Metanephros (tissue), 2 donors: ENCODE measurements around a stretch of chr18.

GRCh38 chr18:28168730-28168929, 8.3 kb downstream of the CDH2 start:
- RAMPAGE, long total RNA = no peak

DNA sequence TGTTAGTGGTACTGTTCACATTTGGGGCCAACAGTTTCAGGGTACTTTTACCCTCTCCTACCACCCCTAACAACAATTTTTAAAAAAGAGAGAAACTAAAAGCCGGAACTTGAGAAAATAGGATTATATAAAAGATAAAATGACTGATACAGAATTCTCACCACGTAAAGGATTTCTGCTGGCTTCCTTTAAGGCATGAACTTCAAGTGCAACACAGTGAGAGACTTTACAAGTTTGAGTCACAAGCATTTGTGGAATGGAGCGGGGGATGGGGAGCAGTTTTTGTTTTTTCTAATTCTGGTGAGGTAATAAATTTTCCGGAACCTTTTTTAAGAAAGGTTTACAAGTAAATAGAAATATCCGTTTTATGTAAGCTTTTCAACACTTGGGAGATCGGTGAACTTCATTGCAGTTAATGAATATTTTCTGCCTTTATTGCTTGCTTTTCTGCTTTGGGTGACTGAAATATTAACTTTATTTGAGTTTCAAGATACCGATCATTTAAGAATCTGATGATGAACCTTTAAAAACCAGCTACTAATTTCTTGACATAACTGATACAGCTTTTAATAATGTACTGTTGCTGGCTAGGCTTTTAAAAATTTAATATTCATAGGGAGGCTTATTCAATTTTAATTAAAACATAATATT, 1.9 kb upstream of the CDH2 start:
- RAMPAGE, long total RNA = no peak

DNA sequence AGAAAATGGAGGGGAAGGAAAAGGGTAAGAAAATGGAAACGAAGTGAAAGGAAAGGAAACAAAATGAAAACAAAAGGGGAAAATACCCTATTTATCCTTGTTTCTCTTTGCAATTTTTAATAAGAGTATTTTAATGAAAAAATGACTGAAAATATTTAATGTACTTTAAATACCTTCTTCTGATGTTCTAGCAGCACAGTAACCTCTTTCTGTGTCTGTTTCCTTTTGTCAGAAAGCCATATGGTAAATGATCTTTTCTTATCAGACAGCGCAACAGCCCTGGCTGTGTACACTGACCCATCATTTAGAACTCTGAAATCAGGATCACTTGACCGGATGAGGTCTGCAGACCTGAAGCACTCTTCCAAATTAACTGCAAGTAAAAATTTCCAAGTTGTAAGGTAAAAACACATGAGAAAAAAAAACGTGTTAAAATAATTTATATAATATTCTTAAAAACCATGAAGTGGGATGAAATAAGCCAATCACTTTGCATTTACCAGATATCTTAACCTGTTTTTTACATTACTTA, 11.7 kb downstream of the DSC3 start:
- RAMPAGE, long total RNA = no peak

DNA sequence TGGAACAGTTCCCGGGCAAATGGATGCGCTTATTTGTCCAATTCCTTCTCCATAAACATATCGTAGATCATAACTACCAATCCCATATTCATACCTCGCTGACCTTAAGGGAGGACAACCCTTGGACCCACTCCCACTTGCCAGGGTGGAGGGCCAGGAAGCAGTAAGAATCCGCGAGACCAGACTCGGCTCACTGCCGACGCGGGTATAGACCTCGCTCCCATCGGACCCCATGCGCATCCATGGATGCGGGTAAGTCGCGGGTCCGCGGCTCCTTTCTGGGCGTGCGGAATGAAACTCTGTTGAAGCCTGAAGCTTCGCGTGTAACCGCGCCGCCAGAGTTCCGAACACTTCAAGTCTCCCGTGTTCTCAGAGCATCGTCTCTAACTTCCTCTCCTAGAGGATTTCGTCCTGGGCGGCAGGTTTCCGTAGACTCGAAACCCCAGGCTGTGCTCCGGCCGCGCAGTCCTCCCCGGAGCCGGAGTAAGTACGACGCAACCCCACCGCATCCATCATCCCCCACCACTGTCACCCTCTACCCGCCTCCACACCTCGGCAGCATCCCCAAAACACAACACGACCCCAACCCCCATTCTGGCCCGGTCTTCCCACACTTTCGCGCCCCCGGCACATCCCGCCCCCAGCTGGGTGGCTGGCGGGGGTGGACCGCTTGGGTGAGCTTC, 1.0 kb downstream of the DSC3 start:
- RAMPAGE, long total RNA = no peak

- RAMPAGE, long total RNA = no peak
Observed at GRCh38 chr18:31079845-31080438, 22.3 kb downstream of the DSC2 start.

- RAMPAGE, long total RNA = no peak
Observed at GRCh38 chr18:31232940-31233647, 70.4 kb upstream of the DSC1 start.

DNA sequence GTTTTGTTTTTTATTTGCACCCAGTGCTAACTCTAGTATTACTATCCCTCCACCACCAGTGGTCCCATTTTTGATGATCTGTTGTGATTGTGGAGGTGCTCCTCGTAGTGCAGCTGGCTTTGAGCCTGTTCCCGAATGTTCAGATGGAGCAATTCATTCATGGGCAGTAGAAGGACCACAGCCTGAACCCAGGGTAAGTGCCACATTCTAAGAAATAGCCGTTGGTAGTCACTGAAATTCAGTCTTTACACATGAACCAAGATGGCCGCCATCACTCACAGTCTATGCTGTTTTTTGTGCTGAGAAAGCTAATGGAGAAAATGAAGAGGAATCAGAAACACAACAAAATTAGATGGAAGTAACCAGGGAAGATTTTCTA, 25.4 kb downstream of the DSG1 start:
- RAMPAGE, long total RNA = no peak

DNA sequence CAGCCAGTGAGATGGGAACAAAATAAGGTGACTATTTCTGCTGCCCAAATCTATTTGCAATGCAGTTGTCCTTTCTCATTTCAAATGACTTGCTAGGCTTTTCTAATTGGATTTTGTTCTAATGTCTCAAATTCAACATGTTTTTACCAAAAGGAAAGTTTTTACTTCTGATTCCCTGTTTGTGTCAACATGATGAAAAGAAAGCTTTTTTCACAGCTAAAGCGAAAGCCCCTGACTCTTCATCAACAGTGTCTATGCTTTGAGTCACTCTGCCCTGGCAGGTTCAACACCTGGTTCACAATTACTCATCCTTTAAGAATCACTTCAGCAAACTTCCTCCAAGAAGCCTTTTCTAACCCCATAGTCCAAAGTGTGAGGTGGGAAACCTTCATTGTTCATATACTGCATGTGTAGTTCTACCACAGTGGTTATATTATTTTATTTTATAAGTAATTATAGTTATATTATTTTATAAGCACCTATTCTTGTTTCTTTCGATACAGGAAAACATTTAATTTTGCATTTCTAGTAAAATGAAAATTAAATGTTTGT, 7.6 kb upstream of the DSG2 start:
- RAMPAGE, long total RNA = no peak

DNA sequence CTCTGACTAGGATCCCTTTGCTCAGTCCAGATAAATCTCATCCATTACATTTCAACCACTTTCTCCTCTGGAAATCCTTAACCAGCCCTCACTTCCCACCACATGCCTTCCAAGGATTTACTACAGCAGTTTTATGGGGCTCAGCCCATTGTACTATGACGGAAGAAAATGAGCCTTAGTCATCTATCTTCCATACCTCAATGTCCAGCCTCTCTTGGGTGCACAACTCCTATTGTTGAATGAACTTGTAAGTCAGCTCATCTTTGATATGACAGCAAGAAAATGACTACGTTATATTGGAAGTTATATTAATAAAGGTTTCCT, 3.5 kb downstream of the B4GALT6 start:
- RAMPAGE, long total RNA = no peak

GRCh38 chr18:31684061-31684452, 324 bp downstream of the B4GALT6 start:
- RAMPAGE, long total RNA = no peak

GRCh38 chr18:31739710-31740104, 21.0 kb downstream of the SLC25A52 start:
- RAMPAGE, long total RNA = no peak

GRCh38 chr18:31900274-31901171, 42.4 kb downstream of the TRAPPC8 start:
- RAMPAGE, long total RNA = no peak

GRCh38 chr18:32019206-32020212, 884 bp downstream of the RNF125 start:
- RAMPAGE, long total RNA = no peak

- RAMPAGE, long total RNA = no peak
Observed at GRCh38 chr18:32323931-32324663, 134.3 kb downstream of the MEP1B start.

DNA sequence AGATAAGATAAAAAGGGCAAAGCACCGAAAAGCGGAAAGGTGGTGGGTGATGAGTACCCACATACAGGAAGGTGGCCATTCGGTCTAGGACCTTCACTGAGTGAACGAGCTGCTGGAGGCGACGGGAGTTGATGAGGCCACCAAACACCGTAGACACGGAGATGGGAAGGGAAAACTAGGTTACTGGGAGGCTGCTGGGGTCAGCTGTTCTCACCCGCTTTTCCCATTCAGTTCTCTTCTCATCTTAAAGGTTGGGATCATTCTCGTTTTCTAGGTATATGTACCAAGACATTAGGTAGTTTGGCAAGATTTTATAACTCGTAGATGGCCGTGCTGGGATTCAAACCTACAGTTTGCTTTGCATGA, 754 bp upstream of the GAREM1 start:
- RAMPAGE, long total RNA = no peak

- RAMPAGE, long total RNA = no peak
Observed at GRCh38 chr18:32771044-32771237, 1.9 kb downstream of the KLHL14 start.

GRCh38 chr18:32772431-32772828, 393 bp downstream of the KLHL14 start:
- RAMPAGE, long total RNA = no peak

DNA sequence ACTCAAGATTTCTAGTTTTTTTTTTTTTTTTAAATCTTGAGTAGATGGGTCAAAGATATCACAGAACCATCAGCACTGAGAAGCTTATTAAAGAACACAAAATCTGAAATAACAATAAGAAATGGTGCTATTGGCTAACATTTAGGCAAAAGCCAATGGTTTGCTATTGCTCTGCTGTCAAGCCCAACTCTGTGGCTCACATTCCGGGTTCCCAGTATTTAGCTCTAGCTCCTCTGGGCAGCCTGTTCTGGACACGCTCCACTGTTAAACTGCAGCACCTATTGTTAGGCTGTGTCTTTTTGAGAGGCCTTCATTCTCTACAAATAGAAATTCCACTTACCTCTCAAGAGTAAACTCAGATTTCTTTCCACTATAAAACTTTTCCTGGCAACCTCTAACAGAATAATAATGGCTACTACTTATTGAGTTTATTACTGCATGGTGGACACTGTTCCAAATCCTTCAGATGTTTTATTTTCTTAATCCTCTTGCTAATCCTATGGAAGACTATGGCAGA, 3.7 kb upstream of the KLHL14 start:
- RAMPAGE, long total RNA = no peak

DNA sequence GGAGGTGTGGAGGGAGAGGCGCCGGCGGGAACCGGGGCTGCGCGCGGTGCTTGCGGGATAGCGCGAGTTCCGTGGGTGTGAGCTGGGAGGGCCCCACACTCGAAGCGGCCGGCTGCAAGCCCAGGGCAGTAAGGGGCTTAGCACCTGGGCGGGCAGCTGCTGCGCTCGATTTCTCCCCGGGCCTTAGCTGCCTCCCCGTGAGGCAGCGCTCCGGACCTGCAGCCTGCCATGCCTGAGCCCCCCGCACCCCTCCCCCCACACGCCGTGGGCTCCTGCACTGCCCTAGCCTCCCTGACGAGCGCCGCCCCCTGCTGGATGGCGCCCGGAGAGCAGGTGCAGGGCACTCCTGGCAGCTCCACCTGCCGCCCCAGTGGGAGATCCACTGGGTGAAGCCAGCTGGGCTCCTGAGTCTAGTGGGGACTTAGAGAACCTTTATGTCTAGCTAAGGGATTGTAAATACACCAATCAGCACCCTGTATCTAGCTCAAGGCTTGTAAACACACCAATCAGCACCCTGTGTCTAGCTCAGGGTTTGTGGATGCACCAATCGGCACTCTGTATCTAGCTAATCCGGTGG, 124.2 kb downstream of the CCDC178 start:
- RAMPAGE, long total RNA = no peak

- RAMPAGE, long total RNA = no peak
Observed at GRCh38 chr18:34222520-34223590, 1.9 kb downstream of the NOL4 start.